Heart (tissue), 3 donors: ENCODE measurements around a stretch of chr10.

DNA sequence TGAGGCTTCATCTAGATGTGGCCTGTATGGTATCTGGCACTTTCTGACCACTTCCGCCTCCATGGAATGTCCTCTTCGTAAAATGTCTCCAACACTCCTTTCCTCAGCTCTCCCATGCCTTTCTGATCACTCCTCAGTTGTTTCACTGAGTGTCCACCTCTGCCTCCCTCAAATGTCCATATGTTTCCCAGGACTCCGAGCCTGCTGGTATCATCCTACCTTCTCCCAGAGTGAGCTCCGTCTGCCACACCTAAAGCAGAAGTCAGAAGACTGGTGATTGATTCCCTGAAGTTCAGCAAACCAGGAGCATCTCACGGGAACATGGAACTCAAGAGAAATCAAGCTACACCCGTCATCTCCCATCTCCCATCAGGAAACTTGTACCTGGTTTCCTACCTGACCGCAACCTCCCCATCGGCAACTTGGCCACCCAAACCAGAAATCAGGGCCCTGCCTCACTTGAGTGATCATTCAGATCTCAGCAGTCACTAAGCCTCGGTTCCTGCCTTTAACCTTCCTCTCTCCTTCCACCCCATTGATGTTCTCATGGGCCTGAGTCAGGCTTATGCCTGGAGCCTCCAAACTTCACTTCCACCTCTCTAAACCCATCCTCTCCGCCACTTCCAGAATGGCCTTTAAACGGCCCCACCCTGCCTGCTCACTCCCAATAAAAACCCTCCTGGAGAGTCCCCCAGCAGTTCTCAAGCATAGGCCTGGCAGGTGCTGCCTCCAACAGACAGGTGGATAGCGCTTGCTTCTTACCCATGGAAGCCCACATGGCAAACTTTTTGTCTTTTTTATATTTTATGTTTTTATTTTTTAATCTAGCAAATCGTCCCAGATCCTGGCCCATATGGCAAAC, 5.7 kb upstream of the SVIL start:
- RAMPAGE, long total RNA, 2 experiments = no peak in any of the 2 experiments

- RAMPAGE, long total RNA, 2 experiments = no peak in any of the 2 experiments
Observed at GRCh38 chr10:29731572-29732483, 97.1 kb upstream of the SVIL start.

GRCh38 chr10:29853787-29854469, 205.5 kb downstream of the JCAD start:
- RAMPAGE, long total RNA, 2 experiments = no peak in any of the 2 experiments

DNA sequence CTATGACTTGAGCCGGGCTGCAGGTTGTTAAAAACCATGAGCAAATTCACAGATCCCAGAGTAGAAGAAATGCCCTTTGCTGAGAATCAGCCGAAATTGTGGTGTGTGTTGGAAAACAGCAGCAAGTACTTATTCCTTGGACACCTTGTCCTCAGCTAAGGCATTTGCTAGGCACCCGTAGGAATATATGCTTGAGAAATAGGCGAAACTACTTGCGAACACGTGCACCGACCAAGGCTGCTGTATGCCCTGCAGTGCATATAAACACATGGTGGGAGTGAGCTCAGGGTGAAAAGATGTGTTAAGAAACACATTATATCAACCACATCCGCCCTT, 199.3 kb downstream of the JCAD start:
- RAMPAGE, long total RNA, 2 experiments = no peak in any of the 2 experiments

- RAMPAGE, long total RNA, 2 experiments = no peak in any of the 2 experiments
Observed at GRCh38 chr10:29881273-29881585, 178.2 kb downstream of the JCAD start.

GRCh38 chr10:29947697-29948066, 111.7 kb downstream of the JCAD start:
- RAMPAGE, long total RNA, 2 experiments = no peak in any of the 2 experiments

- RAMPAGE, long total RNA, 2 experiments = no peak in any of the 2 experiments
Observed at GRCh38 chr10:30056975-30057833, 2.2 kb downstream of the JCAD start.

GRCh38 chr10:30187881-30188471, 128.6 kb upstream of the JCAD start:
- RAMPAGE, long total RNA, 2 experiments = no peak in any of the 2 experiments

- RAMPAGE, long total RNA, 2 experiments = no peak in any of the 2 experiments
Observed at GRCh38 chr10:30435618-30435905, 1.6 kb downstream of the MAP3K8 start.

DNA sequence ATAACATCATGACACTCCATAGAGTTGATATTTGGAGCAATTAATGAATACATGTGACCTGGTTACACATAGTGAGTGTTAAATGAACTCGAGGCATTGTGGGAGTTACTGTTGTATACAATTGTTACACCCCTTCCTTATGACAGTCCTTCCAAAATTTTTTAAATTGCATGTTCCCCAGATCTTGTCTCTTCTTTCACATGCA, 9.2 kb downstream of the MAP3K8 start:
- RAMPAGE, long total RNA, 2 experiments = no peak in any of the 2 experiments

GRCh38 chr10:30447491-30448108, 13.6 kb downstream of the MAP3K8 start:
- RAMPAGE, long total RNA, 2 experiments = no peak in any of the 2 experiments

DNA sequence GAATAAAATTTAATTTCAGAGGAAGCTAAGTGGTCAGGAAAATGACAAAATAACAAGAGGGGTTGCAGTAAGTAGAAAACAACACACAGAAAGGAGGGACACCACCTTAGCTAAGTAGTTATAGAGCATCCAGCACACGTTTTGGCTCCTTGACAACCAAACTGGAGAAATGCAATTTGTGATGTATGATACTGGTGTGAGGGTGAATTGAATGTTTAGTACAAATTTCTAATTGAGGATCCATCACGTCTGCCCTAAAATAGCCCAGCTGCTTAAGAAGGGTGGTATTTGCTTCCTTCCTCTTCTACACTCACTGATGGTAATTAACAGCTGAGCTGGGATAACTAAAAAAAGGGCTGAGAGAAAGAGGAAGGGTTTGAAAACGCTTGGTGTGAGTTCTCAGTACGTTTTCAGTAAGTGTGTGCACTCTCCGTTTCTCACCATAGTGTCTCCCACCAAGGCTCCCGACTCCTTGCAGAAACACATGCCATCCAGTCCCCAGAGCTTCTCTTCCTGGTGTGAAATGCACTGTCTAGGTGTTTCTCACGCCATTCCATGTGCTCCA, 54.3 kb downstream of the MAP3K8 start:
- RAMPAGE, long total RNA, 2 experiments = no peak in any of the 2 experiments

DNA sequence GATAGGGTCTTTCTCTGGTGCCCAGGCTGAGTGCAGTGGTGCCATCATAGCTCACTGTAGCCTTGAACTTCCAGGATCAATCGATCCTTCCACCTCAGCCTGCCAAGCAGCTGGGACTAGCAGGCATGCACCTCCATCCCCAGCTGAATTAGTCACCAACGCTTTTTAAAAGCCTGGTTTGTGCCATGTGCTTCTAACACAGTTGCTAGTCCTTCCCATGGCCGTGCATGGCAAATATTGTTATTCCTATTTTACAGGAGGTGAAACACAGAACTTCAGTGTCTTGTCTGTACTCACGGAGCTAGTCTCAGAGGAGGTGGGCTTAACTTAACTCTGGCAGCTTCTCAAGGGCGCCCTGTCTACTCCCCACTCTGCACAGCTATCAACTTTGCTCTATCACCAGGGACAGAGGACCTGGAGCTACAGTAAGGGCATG, 23.2 kb downstream of the LYZL2 start:
- RAMPAGE, long total RNA, 2 experiments = no peak in any of the 2 experiments

DNA sequence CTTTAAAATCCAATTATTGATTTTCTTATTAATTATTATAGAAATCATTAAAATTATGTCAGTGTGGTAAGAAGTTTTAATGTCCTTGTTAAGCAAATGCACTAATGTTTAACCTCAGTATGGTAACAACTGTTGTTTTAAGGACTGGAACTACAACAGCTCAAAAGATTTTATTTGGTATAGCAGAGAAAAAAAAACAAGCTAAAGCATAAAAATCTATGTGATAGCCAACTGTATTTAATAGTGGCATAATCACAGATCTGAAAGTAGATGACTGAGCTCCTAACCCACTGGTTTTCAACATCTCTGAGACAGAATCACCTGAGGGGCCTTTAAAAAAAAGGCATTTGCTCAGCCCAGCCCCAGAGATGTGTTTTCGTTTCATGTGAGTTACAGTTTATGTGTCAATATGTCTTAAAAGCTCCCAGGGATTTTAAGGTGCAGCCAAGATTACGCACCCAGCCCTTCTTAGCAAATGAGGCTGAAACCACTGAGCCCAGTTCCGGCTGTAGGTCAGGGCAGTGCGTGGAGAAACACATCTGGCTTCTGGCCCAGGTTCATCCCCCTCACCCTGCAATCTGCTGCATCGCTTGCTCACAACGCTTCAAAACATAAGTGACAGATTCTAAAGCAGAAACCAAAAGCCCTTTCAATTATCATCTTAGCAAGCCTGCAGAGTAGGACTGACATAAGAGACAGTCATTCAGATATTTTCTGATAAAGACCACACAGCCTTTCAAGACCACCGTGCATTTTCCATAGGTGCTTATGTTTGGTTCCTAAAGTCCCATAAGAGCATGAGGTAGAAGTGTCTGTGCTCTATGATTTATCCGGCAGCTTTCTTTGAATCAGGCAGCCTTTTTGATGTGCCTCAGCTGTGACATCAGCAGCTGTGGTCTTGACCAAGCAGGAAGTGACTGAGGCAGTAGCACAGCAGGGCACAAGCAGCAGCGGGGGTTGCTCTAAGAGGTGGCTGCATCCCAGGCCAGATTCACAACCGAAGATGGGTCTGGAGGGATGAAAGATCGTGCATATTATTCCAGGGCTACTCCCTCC, 71.9 kb upstream of the LYZL2 start:
- RAMPAGE, long total RNA, 2 experiments = no peak in any of the 2 experiments

DNA sequence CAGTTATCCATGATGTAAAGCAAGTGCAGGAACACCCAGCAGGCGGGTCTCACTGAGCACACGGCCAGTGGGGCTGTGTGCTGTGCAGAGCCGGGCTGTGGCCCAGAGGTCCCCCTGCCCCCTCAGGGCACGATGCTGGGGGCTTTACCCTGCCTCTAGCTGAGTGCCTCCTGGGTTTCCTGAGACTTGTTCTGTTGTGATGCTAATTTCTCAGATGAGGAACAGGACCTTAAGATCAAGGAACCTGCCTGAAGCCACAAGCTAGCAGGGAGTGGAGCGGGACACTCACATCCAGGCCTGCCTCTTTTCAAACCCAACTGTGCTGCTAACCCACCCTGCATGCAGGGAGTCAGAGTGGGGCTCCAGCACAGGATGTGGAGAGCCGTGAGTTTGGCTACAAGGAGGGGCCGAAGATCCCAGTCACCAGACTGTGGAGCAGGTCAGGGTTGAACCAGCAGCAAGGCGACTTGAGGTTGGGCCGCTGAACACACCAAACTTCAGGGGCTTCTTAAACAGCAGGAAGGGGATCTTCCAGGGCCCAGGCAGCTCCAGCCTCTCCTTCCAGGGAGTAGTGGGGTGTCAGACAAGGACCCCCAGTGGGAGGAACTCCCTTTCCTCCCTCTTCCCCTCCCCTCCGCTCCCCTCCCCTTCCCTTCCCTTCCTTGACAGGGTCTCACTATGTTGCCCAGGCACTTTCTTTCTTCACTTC, 76.3 kb upstream of the LYZL2 start:
- RAMPAGE, long total RNA, 2 experiments = no peak in any of the 2 experiments

DNA sequence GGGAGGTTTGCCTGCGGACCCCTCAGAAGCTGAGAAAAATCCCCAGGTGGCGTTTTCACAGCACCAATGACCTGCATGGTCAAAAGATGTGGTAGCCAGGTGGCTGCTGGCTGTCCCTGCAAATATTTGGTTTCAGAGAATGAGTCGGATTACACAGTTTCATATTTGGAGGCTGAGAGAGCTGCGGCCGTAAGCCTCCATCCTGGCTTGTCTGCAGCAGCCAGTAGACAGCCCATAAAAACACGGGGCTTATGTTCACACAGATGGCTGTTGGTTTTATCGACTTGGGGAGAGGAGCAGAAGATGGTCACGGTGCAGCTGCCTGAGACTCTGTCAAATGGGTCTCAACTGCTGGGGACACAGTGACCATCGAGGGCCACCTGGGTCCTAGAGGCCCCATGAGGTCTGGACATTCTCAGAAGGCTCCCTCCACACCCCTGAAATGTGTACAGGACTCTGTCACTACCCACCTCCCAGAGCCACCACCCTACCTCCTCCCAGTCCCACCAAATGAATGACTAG, 153.6 kb upstream of the LYZL2 start:
- RAMPAGE, long total RNA, 2 experiments = no peak in any of the 2 experiments

DNA sequence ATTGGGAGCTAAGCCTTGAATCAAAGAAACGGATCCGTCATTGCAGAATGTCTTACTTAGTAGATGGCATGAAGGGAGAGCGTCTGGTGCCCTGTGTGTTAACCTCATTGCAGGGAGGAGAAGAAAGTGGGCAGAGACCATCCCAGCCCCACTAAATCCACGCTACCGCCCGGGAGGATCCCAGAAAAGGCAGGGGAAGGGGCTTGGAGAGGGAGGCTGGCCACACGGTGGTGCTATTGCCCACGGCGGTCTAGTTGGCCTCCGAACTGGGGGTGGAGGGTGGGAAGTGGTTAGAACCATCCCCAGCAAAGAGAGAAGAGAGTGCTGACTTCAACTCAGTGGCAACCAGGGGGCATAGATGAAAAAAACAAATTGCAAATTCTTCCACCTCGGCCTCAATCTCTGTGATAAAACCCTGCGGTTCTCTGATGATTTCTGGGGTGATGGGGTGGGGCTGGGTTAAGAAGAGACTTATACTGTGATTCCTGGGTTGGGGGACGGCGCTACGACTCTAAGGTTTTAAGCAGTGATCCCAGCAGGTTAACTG, 154.3 kb upstream of the LYZL2 start:
- RAMPAGE, long total RNA, 2 experiments = no peak in any of the 2 experiments

DNA sequence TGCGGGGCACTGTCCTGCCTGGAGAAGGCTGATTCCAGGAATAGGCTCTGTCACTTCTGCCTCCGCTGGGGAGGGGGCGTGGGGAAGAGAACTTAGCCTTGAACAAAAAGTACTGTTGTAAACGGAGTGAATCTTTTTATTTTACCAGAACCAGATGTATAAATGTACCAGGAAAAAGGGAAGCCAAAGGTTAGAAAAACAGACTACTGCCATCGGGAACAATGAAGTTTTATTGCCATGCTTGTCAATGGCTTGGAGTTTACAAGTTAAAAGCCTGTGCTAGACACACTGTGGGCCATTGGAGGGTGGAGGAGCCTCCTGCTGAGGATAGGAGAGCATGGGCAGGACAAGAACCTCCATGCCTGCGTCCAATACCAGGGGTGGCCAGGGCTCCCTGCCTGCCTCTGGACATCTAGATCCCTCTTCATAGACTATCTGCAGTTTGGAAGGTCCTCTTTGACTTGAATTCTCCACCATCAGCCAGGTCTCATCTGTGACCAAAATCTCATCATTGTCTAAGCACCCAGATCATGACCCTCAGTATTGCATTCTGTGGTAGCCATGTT, 161.7 kb upstream of the LYZL2 start:
- RAMPAGE, long total RNA, 2 experiments = no peak in any of the 2 experiments

DNA sequence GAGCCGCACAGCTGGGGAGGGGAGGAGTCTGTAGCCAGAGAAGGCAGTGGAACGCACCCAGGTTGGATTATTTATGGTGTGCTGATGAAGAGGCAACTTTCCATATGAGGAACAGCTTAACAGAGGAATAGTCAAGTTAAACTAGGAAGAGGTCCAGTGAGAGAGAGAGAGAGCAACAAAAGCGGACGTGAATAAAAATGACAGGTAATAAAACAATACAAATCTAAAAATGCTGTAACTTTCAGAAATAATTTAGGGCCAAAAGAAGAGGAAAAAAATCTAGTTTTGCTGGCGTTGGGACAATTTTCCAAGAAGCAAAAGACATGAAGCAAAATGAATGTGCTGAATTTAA, 190.9 kb downstream of the ZNF438 start:
- RAMPAGE, long total RNA, 2 experiments = no peak in any of the 2 experiments

DNA sequence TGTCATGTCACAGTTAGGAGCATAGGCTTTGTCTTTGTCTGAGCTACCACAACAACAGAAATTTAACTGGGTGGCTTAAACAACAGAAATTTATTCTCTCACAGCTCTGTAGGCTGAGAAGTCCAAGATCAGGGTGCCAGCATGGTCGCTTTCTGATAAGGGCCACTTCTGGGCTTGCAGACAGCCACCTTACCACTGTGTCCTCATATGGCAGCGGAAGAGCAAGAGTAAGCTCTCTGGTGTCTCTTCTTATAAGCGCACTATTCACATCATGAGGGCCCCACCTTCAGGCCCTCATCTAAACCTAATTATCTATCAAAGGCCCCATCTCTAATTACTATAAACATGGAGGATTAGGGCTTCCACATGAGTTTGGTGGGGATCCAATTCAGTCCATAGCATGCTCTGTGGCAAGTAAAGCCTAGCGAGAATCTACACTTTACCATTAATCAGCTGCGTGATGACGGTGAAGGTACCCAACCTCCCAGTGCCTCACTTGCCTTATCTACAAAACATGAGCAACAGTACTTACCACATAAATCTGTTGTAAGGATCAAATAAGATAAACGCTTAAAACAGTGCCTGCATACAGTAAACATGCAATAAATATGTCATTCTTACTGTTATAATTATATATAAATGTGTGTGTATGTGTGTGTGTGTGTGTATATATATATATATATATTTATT, 17.3 kb downstream of the ZNF438 start:
- RAMPAGE, long total RNA, 2 experiments = no peak in any of the 2 experiments